ENCODE measurements around a stretch of chr15.

- PRO-cap = no peak
Measured at GRCh38 chr15:93067712-93067986, 21.4 kb downstream of the RGMA start.

DNA sequence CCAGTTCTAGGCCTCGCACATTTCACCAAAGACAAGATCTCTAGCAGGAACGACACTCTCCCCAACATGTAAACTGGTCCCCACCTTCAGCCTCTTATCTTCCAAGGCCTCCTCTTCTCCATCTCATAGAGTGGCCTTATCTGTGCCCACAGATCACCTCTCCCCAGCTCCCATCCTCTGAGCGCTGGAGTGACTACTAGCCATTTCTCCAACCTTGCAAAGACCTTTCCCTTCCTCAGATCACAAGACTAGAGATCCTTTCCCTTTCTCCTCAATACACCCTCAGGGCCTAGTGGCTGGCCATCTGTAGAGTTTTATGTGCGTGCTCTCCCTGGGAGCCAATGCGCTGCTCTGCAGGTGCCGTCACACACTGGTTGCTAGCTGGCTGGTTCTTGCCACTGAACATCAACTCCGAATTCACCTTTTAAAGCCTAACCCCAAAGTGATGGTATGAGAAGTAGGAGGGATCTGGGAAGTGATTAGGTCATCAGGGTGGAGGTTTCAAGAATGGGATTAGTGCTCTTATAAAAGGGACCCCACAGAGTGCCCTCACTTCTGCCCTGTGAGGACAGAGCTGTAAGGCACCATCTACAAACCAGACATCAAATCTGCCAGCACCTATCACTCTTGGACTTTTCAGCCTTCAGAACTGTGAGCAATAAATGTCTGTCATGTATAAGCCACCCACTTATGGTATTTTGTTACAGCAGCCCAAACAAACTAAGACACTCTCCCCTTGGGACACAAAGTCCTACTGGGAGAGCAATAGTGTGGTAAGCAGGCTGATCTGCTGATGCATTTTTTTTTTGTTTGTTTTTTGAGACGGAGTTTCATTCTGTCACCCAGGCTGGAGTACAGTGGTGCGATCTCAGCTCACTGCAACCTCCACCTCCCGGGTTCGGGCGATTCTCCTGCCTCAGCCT is 20.4 kb downstream of the RGMA start:
- PRO-cap = no peak

DNA sequence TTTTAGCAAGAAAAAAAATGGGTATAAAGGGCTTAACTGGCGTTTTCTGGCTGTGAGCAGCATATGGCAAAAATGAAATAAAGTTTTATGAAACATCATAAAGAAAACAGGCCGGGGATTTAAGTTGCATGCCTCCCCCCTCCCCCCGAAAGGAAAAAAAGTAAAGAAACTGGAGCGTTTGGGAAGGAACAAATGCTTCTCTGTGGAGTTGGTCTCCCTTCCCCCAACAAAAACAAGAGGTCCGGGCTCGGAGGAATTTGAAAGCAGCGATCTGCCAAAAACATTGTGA is 17.1 kb downstream of the RGMA start:
- PRO-cap = no peak

DNA sequence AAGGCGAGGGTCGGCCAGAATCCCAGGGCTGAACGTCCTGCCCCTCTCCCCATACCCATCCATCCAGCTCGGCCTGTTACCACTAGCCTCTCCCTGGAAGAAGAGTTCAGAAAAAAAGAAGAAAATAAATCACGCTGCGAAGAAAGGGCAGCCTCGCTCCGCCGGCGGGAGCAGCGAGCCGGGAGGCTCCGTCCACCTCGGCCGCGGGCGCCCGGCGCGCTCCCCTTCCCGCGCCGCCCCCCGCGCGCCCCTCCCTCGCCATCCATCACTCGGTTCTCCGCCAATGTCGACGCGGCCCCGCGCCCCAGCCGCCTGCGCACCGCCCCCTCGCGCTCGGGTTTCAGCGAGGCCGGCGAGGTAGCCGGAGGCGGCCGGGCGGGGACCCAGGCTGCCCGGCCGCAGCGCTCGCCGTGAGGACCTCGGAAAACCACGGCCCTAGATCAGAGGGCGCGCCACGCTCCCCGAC is 16.0 kb downstream of the RGMA start:
- PRO-cap = no peak

GRCh38 chr15:93331593-93332154 is 242.7 kb upstream of the RGMA start:
- PRO-cap = no peak

DNA sequence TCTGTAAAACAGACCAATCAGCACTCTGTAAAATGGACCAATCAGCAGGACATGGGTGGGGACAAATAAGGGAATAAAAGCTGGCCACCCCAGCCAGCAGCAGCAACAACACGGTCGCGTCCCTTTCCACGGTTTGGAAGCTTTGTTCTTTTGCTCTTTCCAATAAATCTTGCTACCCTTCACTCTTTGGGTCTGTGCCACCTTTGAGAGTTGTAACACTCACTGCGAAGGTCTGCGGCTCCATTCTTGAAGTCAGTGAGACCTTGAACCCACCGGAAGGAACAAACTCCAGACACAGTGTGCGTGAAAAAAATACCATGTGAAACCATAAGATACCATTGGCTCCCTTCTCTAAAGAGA is 465.7 kb upstream of the RGMA start:
- PRO-cap = no peak

GRCh38 chr15:94343909-94344770 is 112.8 kb downstream of the MCTP2 start:
- PRO-cap = no peak

- PRO-cap = no peak
Measured at GRCh38 chr15:94856103-94857029, 625.0 kb downstream of the MCTP2 start.

GRCh38 chr15:95262902-95263360 is 1031.6 kb downstream of the MCTP2 start:
- PRO-cap = no peak

DNA sequence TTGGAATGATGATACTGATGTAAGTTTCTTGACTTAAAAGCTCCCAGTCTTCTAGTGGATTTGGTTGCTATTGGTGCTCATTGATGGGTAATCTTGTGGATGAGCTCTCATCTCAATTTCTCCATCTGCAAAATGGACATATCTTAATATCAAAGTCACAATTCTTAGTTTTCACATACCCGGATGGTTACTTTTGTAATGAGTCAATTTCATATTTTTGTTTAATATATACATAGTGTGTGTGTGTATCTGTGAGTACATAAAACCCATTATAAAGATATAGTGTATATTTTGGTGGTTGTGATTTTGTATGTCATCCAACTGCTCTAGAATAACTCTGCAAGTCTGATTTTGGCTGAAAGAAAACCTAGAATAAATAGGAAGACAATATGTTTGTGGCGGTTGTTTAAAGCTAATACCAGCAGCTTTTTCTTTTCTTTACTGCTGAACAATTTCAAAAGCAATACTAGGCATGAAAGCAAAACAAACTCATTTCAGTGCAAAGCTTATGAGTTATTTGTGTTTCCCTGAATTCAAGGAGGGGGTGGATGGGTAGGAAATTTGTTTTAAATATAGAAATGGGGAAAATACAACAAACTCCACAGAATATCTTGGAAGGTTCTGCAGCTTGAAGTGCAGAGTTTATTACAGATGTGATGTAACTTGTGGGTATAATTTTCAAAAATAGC is 1042.0 kb upstream of the NR2F2 start:
- PRO-cap = no peak

DNA sequence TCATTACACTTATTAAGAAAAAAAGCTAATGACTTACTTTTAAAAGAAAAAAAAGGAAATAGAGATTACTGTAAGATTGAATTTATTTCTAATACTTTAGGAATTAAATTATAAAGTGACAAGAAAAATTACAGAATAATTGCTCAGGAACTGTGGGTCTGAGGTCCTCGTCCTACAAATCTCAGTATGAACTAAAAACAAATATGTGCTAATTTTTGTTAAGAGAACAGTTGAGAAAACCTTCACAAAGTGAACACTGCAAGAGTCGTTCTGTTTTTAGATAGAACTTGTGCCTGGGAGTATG is 860.1 kb upstream of the NR2F2 start:
- PRO-cap = no peak

- PRO-cap = no peak
Measured at GRCh38 chr15:95477620-95478067, 852.9 kb upstream of the NR2F2 start.

- PRO-cap = no peak
Measured at GRCh38 chr15:95494836-95495213, 835.7 kb upstream of the NR2F2 start.

DNA sequence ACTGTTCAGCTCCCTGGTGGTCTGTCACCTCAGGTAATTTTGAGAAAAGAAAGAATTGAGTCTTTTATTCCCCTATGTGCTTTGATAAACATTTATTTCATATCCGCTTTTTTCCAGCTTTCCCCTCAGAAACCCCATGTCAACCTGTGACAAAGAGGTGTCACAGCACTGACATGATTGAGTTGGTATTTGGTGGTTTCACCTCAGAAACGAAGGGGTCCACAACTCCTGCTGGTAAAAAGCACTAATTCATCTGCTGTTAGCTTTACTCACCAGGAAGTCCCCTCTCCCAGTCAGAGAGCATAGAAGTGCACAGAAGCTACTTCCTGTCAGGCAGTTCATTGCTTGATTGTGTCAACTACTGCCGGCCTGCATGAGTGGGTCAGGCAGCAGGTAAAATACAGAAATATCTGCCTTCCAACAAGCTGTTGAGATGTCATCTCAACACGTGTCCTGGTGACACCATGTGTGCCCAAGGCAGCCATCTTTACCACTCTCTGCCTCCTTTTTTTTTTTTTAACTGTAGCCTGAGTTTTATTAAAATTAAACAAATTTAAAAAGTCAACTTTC is 596.6 kb upstream of the NR2F2 start:
- PRO-cap = no peak

DNA sequence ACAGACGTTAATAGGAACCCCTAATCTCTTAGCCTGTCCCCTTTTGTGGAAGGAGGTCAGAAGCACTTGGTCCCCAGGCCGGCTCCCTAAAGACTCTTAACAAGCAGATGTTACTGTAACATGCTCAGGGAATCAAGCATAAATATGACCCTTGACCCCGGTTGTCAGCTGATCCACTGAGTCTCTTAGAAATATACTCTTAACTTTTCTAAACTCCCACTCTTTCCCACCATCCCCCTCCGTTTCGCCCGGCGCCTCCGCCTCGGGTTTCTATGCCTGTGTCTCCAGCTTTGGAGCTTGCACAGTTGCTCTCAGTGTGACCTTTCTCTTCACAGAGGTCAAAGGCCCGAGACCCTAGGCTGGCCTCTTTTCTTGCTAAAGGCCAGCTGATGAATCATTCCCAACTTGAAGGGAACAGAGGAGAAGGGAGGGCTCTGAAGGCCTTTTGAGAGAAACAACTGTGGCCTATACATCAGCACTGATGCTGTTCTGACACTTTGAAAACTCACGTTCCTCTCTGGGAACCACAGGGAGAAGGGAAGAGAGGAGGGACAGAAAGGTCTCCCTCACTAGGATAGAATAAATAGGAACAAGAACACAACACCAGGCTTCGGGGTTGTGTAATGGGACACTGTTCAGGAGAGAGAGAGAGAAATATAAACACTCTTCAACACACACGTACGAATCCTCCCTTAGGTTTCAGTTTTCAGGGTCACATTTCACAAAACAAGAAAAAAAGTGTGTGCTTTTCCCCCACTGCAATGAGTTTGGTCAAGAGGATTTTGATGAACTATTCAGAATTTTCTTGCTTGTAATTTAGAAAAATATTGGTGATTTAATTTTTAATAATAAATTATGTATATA is 484.5 kb upstream of the NR2F2 start:
- PRO-cap = no peak

DNA sequence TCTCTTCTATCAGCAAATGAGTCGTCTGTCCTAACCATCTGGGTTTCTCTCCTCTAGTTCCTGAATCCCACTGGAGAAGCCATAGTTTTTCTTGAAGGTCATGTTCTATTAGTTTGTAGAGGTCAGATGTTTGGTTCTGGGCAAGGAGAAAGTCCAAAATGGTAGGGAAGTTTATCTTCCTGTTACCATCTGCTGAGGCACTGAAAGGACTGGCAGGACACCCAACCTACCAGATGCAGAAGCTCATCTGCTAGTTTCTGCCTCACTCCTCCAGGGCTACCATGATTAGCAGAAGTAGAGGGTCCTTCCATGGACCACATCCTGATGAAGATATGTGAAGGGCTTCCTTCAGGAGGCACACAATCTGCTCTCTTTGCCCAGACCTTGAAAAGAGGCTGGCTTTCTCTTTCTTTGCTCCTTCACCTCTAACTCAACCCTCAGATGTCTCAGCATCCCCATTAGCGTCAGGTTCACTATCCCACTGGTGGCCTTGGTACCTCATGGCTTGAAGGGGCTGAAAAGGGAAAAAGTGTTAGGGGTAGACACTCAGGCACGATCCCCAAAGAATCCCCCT is 85.7 kb upstream of the NR2F2 start:
- PRO-cap = no peak

DNA sequence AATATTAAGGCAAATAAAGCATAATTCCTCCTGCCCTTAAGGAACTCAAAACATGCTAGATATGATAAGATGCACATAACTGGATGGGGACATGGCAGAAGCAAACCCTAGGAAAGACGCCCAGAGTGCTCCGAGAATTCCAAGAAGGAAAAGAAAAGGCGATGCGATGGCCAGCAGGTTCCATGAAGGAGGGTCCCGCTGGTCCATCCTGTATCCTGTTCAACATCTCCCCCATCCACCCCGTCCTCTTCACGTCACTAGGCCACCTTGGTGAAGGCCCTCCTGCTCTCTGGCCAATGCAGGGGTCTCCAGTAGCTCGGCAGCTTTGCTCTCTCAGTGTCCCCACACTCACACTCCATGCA is 53.2 kb upstream of the NR2F2 start:
- PRO-cap = no peak

GRCh38 chr15:96309203-96309604 is 21.3 kb upstream of the NR2F2 start:
- PRO-cap = no peak

GRCh38 chr15:96317111-96317598 is 13.3 kb upstream of the NR2F2 start:
- PRO-cap = no peak

- PRO-cap = no peak
Measured at GRCh38 chr15:96326521-96327453, 3.7 kb upstream of the NR2F2 start.